Peyer's patch (tissue), 4 donors: ENCODE results near the genes HERPUD1 and CX3CL1.

DNA sequence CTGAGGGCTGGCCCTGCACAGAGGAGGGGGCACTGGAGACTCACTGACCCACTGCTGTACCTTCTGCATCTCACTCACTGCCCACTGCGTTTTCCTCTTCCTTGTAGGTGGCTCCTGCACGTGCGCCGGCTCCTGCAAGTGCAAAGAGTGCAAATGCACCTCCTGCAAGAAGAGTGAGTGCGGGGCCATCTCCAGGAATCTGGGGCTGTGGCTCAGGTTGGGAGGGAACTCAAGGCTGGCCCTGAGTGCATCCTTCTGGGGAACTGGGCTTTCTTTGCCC, 718 bp downstream of the MT1E start:
- PRO-cap: no peak
- RAMPAGE, long total RNA, 4 experiments: no peak in any of the 4 experiments

- PRO-cap: bidirectional peak, plus-strand start at chr16:56632229, minus-strand start at chr16:56632240
- RAMPAGE, long total RNA, 4 experiments: no peak in any of the 4 experiments
Measured at GRCh38 chr16:56631906-56632360, 526 bp upstream of the MT1M start.

- PRO-cap: no peak
- RAMPAGE, long total RNA, 4 experiments: no peak in any of the 4 experiments
Measured at GRCh38 chr16:56666869-56667861, 700 bp downstream of the MT1G start.

DNA sequence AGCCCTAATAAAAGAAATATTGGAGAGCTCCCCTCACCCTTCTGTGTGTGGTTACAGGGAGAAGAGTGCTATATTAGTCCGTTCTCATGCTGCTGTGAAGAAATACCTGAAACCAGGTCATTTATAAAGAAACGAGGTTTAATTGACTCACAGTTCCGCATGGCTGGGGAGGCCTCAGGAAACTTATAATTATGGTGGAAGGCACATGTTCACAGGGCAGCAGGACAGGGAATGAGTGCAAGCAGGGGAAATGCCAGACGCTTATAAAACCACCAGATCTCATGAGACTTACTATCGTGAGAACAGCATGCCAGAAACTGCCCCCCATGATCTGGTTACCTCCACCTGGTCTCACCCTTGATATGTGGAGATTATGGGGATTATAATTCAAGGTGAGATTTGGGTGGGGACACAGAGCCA, 1.0 kb upstream of the NUP93 start:
- PRO-cap: no peak
- RAMPAGE, long total RNA, 4 experiments: no peak in any of the 4 experiments

- PRO-cap: bidirectional peak, plus-strand start at chr16:56932147, minus-strand start at chr16:56931944
- RAMPAGE, long total RNA, 4 experiments: start-site peak on the plus strand in 2 of 4 experiments, at chr16:56932142-56932147 at its widest, 72 to 285 reads per replicate
Measured at GRCh38 chr16:56932019-56932268, at the start of gene HERPUD1. Gene HERPUD1 (plus strand): TSS chr16:56932142.

DNA sequence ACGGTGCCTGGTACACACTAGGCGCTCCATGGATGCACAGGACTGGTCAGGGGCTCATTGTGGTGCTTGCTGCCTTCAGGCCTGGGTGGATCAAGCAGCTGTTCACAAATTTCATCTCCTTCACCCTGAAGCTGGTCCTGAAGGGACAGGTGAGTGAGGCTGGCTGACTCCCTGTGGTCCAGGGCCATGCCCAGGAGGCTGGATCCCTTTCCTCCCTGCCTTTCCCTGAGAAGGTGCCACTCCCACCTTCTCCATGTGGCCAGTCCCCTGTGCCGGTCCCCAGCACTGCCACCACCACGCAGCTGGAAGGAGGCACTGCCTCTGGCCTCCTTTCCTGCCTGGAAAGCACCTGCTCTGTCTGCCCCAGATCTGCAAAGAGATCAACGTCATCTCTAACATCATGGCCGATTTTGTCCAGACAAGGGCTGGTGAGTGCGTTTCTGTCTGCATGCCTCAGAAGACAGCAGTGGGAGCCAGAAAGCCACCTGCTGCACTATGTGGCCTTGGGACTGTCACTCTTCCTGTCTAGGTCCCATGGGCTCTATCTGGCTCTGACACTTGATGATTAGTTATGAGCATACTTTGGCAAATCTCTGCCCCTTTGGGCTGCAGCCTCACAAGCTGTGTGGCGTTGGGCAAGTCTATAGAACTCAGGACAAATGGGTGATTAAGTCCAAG, 9.3 kb downstream of the CETP start:
- PRO-cap: no peak
- RAMPAGE, long total RNA, 4 experiments: no peak in any of the 4 experiments

DNA sequence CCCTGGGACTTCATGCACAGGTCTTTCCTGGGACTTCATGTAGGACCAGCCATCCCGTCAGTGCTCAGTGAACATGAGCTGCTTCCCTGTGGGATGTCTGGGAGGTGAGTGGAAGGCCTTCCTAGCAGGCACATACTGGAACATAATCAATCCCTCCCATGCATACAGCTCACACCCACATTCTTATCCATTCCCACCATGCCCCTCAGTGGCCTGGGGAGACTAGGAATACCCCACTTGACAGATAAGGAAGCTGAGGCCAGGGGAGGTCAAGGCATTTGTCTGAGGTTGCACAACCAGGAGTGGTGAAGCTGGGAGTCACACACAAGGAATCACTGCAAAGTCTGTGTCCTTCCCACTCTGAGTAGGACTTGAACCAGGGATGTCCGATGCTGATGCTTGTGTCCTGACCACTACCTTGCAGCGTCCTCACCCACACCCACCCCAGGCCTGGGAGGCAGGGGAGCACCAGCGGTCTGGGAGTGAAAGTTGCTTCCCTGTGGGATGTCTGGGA, 1.1 kb upstream of the NLRC5 start:
- PRO-cap: no peak
- RAMPAGE, long total RNA, 4 experiments: no peak in any of the 4 experiments

DNA sequence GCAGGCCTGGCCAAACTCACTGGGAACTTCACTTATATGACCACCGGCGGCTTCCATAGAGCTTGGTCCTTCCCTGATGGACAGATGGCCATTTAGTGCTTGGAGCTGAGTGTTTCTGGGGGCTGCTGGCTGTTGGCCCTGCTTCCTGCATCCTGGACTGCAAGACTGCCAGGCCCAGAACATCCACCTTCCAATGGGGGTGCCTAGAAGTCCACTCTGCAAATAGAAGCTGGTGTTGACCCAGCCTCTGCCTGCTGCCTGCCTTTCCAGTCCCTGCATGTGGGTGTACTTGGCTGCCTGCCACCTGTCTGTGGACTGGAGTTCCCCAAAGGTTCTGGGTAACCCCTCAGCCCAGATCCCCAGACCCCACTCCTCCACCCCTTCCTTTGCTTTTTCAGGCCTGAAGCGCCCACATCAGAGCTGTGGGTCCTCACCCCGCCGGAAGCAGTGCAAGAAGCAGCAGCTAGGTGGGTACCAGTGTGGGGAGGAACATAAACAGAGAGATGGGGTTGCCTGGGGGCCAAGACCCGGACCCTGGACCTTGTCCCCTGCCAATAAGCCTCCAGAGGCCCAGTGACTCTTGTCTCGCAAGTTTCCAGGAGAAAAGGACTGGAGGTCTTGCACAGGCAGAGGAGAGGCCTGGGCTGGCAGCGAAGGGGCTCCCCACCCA, 34.2 kb downstream of the NLRC5 start:
- PRO-cap: no peak
- RAMPAGE, long total RNA, 4 experiments: no peak in any of the 4 experiments

DNA sequence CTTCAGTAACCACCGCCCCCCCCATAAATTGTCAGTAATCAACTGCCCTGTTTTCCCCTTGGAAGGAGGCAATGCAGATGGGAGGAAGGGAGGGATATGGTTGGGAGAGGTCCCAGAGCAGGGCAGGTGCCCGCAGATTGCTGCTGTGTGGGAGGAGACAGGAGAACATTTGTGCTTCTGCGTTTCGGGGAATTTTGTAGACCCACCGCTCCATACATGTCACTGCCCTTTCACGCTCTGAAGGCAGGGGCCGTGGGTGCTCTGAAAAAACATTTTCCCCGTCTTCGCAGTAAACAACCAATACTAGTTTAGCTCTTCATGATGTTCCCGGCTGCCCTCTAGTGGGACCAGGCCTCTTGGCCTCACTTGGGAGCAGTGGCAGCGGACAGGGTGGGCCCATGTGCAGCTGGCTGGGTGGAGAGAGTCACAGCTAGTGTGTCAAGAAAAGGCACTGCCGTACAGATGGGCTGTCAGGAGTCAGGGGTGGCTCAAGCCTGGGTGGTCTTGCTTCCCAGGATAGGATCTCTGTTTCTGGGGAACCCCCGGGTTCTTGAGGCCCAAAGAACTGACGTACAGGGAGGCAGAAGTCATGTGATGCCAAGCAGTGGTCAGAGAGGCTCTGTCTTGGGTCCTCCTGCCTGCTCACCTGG, 46.6 kb upstream of the CPNE2 start:
- PRO-cap: no peak
- RAMPAGE, long total RNA, 4 experiments: no peak in any of the 4 experiments

DNA sequence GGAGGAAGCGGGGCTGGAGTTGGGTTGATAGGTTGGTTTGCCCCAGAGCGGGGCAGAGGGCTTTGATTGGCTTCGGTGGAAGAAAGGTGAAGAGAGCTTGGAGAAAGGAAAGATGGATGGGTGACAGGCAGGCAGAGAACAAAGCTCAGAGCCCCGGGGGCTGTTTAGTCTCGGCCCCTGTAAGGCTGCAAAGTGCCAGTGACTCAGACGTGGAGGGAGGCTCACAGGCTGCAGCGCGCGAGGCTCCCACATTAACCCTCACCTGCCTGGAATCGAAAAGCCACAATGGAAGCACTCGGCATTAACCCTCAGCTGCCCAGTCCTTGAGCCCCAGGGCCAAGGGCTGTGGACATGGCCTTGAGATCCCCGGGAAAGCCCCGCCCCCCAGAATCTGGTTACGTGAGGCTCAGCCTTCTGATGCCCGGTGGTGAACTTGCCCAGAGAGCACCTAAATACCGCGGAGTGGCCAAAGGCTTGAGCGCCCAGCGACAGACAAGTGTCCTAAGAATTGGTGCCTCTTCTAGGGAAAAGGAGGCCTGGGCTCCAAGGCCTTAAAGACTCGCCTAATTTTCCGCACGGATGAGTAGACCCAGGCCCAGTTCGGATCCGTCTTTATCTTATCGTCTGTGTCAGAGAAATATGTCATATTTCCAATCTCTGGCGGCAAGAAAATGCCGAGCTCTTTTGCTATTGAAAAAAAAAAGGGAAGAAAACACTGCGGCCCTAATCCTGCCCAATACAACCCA, 846 bp upstream of the CPNE2 start:
- PRO-cap: unidirectional peak, plus-strand start at position 198 of the sequence
- RAMPAGE, long total RNA, 4 experiments: no peak in any of the 4 experiments

DNA sequence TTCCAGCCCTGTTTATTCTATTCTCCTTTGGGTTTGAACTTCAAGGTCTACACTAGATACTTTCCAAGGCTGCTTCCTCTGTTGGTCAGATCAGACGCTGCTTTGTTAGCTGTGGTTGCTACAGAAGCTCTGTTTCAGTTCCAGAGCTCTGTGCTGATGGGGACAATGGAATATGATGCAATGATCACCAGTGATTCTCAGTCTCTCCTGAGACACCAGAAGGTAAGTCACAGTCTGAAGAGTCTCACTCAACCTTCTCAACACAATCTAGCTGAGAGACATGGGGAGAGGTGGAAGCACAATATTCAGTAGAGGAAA, 33.7 kb downstream of the PSME3IP1 start:
- PRO-cap: no peak
- RAMPAGE, long total RNA, 4 experiments: no peak in any of the 4 experiments

- PRO-cap: no peak
- RAMPAGE, long total RNA, 4 experiments: no peak in any of the 4 experiments
Measured at GRCh38 chr16:57175979-57176647, 9.7 kb downstream of the PSME3IP1 start.

- PRO-cap: no peak
- RAMPAGE, long total RNA, 4 experiments: no peak in any of the 4 experiments
Measured at GRCh38 chr16:57253244-57253627, 8.2 kb downstream of the ARL2BP start.

DNA sequence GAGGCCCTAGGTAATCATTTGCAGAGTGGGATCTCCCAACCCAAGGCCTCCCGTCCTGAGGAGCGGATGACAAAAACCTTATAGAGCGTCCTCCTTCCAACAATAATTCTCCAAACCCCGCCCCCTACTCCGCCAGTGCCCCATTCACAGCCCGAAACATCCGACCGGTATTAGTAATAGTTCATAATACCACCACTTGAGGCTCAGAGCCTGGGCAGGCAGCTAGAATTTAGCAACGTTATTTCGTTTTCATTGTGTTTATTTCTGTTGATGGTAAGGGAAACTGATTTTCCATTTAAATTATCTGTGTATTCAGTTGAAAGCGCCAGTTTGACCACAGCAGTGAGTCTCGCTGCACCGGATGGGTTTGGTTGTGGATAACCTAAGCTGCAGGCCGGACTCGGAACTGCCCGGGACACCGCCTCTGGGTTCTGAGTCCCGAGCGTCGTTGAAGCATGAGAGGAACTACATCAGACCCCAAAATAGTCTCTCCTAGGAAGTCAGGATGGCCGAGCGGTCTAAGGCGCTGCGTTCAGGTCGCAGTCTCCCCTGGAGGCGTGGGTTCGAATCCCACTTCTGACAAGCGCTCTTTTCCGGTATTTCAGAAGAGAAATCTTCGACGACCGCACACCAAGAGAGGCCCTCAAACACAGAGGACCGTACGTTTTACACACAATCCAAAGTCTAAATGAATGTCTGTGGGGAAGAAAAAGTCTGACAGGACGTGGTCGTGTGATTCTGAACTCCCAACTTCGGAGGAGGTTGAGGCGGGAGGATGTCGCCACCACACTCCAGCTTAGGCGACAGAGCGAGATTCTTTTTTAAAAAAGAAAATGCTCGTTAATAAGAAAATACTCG, 15.2 kb upstream of the PLLP start:
- PRO-cap: bidirectional peak, plus-strand start at position 206 of the sequence, minus-strand start at position 104 of the sequence; bidirectional peak, plus-strand start at position 628 of the sequence, minus-strand start at position 433 of the sequence
- RAMPAGE, long total RNA, 4 experiments: no peak in any of the 4 experiments

GRCh38 chr16:57372075-57373218, at the start of gene CX3CL1:
Gene CX3CL1 (plus strand): TSS chr16:57372490.
- PRO-cap: bidirectional peak, plus-strand start at chr16:57372473, minus-strand start at chr16:57372369
- RAMPAGE, long total RNA, 4 experiments: no peak in any of the 4 experiments

- PRO-cap: no peak
- RAMPAGE, long total RNA, 4 experiments: no peak in any of the 4 experiments
Measured at GRCh38 chr16:57646654-57647092, 18.2 kb downstream of the ADGRG1 start.

DNA sequence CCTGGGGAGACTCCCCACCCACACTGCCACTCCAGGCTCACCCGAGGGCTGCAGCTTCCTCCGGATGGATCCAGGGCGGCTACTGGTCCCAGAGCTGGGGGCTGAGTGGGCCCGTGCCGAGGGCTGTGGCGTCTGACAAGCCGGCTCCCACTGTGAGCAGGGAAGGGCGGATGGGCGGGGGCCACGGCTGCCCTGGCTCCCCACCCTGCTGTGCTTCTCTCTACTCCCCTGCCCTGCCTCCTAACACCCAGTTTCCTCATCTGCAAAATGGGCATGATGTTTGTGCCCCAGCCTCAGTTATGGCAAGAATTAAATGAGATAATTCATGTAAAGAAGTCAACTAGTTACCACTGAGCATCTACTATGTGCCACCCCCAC, 24.1 kb downstream of the KATNB1 start:
- PRO-cap: no peak
- RAMPAGE, long total RNA, 4 experiments: no peak in any of the 4 experiments

DNA sequence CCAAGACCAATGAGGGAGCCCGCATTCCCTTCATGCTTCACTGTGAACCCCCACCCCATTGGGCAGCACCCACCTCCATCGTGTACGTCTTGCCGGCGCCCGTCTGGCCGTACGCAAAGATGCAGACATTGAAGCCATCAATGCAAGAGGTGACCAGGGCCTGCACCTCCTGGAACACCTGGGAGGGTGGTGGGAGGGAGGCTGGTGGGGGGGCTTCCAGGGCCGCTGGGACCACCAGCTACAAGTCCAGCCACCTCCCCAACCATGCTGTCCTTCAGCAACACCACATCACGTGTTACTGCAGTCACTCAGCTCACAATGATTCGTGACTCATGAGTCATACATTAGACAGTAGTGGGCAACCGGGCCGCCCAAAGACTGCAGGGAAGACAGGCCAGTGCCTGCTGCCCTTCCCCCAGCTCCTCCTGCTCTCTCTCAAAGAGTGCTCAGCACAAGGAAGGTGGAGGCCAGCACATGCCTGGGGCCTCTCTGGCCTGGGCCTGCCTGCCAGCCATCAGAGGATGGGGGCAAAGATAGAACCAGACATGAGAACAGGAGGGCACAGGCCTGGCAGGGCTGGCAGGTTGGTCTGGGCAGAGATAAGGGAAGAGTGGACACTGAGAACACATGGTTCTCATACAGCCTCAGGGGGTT, 28.6 kb downstream of the KATNB1 start:
- PRO-cap: no peak
- RAMPAGE, long total RNA, 4 experiments: no peak in any of the 4 experiments

- PRO-cap: no peak
- RAMPAGE, long total RNA, 4 experiments: no peak in any of the 4 experiments
Measured at GRCh38 chr16:57769609-57769993, 32.7 kb downstream of the KIFC3 start.

DNA sequence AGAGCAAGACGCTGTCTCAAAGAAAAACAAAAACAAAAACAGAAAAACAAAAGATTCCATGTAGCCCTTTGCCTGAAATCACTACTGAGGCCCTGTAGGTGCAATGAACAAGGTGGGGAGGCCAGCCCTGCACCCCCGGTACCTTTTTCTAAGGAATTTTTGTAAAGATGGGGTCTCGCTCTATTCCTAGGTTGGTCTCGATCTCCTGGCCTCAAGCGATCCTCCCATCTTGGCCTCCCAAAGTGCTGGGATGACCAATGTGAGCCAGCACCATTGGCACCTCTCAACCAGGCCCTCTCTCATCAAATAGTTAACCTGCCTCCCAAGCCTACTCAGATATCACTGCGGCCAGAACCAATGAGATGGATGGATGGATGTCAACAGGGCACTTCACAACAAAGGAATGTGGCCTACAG, 22.4 kb upstream of the KIFC3 start:
- PRO-cap: no peak
- RAMPAGE, long total RNA, 4 experiments: no peak in any of the 4 experiments